Liver (tissue), 9 donors: ENCODE data around the genes OSTC, ETNPPL and LARP7.

DNA sequence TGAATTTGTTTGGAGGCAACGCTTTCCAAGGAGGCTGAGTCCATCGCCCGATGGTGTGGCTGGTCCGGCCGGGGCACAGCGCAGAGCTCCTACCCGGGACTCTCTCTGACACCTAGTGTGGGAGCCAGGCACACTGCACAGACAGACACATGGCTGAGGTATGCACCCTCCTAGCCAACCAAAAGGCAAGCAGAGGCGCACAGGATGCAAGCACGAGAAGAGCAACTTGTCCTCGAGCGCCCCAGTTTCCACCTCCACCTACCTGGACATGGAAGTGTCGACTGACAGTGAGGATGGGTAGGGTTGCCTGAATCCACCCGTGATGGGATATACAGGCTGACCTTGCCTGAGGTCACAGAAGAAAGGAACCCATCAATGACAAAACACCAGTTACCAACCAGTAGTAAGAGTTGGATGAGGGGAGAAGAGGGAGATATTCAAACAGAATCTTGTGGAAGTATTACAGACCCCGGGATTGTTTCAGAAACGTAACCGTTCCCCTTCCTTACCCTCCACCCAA is 87.3 kb downstream of the LEF1 start:
- PRO-cap, 5 experiments: no peak in any of the 5 experiments
- RAMPAGE, long total RNA, 2 experiments: no peak in any of the 2 experiments
- RRBS: no CpG with 5 or more reads among the region's 16 CpGs

DNA sequence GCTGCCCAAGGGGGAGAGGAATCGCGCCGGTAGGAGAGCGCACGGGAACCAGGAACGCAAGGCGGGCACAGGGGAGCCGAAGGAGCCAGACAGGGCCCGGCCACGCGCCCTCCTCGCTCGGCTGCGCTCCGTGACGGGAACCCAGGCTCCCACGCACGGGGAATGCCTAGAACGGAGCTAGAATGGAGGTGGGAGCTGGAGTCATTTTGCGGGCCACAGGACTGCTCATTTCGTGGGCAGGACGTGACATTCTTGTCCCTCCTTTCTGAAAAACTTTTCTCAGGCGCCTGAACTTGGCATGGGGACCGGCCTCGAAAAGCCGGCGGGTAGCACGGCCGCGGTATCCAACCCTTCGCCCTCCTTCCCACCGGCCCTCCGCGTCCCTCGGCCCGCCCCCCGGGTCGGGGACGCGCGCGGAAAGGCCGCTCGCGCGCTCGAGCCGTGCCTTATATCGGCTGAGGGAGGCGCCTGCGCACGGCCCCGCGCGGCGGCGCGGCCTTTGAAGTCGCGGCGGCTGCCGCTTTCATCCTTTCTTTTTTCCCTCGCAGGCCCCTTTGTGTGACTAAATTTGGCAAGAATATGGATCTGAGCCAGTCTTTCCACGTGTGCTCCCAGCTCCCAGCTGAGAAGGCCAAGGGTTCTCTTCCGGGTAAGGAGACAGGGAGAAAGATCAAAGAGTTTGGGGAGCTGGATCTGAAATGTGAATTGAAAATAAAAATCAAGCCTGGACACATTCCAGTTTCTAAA is 4.3 kb upstream of the LEF1 start:
- PRO-cap, 5 experiments: peak in 1 of 5 experiments; most common minus-strand start position 377 of the sequence (in 1)
- RAMPAGE, long total RNA, 2 experiments: no peak in any of the 2 experiments
- RRBS: 1% methylated on average over 13 of the region's 65 CpGs

GRCh38 chr4:108369888-108370295 is 201.2 kb upstream of the LEF1 start:
- PRO-cap, 5 experiments: no peak in any of the 5 experiments
- RAMPAGE, long total RNA, 2 experiments: no peak in any of the 2 experiments
- RRBS: no CpG with 5 or more reads among the region's 5 CpGs

- PRO-cap, 5 experiments: peak in 5 of 5 experiments; most common plus-strand start chr4:108650601 (in 5); most common minus-strand start chr4:108650191 (in 1)
- RAMPAGE, long total RNA, 2 experiments: start-site peak on the plus strand in 2 of 2 experiments, at chr4:108650595-108650658 at its widest, 2,766 to 4,046 reads per replicate
- RRBS: 1% methylated on average over 13 of the region's 54 CpGs
Observed at GRCh38 chr4:108649902-108651164, at the start of gene OSTC. Gene OSTC (plus strand): TSS chr4:108650599.

DNA sequence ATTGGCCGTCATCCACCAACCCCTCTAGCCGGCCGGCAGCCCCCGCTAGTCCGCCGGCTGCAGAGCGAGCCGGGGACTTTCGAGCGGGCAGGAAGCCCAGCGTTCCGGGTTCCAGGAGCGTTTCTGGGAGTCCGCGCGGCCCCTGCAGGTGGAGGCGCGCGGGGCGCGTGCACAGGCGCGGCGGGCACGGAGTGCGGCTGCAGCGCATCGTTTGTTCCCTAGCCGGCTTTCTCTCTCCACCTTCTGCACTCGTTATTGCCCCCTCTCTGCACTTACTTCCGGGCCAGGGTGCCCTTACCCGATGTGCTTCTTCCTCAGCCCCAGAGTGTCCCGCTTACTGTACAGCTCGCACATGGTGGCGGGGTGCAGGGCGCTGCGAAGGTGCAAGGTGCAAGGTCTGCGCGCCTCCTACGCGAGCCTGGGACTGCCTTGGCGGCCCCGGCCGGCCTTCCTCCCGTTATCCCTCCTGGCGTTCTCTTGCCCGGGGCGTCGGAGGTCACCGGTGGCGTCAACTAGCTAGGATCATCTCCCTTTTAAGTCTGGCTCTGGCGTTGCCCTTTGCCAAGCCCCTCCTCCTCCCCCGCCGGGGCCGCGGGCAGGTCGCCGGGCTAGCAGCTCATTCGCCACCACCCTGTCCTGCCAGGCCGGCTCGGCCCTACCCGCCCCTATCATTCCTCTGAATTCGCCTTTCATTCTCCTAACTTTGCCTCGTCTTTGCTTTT is at the start of gene ETNPPL:
TSS of gene ETNPPL (minus strand) at position 509 of the 722 bp plus-strand sequence.
- PRO-cap, 5 experiments: peak in 5 of 5 experiments; most common plus-strand start position 619 of the sequence (in 5); most common minus-strand start position 510 of the sequence (in 5)
- RAMPAGE, long total RNA, 2 experiments: start-site peak on the minus strand in 1 of 2 experiments, centred at positions 352 to 470 of the sequence, 155 to 1,131 reads per replicate
- RRBS: 2% methylated on average over 13 of the region's 64 CpGs

GRCh38 chr4:109495059-109495577 is 61.5 kb downstream of the SEC24B start:
- PRO-cap, 5 experiments: no peak in any of the 5 experiments
- RAMPAGE, long total RNA, 2 experiments: no peak in any of the 2 experiments
- RRBS: no CpG with 5 or more reads among the region's 4 CpGs

- PRO-cap, 5 experiments: peak in 4 of 5 experiments; most common plus-strand start chr4:109560892 (in 1); most common minus-strand start chr4:109561278 (in 3)
- RAMPAGE, long total RNA, 2 experiments: no peak in any of the 2 experiments
- RRBS: 0% methylated on average over 1 of the region's 26 CpGs
Observed at GRCh38 chr4:109560720-109561538, 883 bp downstream of the MCUB start.

- PRO-cap, 5 experiments: no peak in any of the 5 experiments
- RAMPAGE, long total RNA, 2 experiments: no peak in any of the 2 experiments
- RRBS: no CpG with 5 or more reads among the region's 5 CpGs
Observed at GRCh38 chr4:109648157-109648936, 54.9 kb downstream of the CASP6 start.

- PRO-cap, 5 experiments: no peak in any of the 5 experiments
- RAMPAGE, long total RNA, 2 experiments: no peak in any of the 2 experiments
- RRBS: no CpG with 5 or more reads among the region's 2 CpGs
Observed at GRCh38 chr4:109816768-109817578, 1.4 kb downstream of the GAR1 start.

DNA sequence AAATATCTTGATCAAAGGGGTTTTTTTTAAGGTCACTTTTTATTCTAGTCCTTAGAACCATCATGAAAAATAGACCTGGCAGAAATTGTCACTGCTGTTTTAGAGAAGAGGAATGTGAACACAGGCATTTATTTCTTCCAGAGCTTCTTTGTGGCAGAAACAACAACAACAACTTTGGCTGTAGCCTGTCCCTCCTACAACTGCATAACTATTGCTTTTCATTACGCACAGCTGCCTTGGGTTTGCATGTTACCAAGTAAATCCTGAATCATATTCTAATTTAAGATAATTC is 73.2 kb downstream of the EGF start:
- PRO-cap, 5 experiments: no peak in any of the 5 experiments
- RAMPAGE, long total RNA, 2 experiments: no peak in any of the 2 experiments
- RRBS: no CpG with 5 or more reads among the region's 1 CpG

GRCh38 chr4:109988929-109989499 is 76.3 kb downstream of the EGF start:
- PRO-cap, 5 experiments: no peak in any of the 5 experiments
- RAMPAGE, long total RNA, 2 experiments: no peak in any of the 2 experiments
- RRBS: no CpG with 5 or more reads among the region's 13 CpGs

- PRO-cap, 5 experiments: peak in 4 of 5 experiments; most common plus-strand start chr4:110197052 (in 2); most common minus-strand start chr4:110197044 (in 3)
- RAMPAGE, long total RNA, 2 experiments: no peak in any of the 2 experiments
- RRBS: 2% methylated on average over 16 of the region's 25 CpGs
Observed at GRCh38 chr4:110196985-110197179, 1.5 kb downstream of the ELOVL6 start.

DNA sequence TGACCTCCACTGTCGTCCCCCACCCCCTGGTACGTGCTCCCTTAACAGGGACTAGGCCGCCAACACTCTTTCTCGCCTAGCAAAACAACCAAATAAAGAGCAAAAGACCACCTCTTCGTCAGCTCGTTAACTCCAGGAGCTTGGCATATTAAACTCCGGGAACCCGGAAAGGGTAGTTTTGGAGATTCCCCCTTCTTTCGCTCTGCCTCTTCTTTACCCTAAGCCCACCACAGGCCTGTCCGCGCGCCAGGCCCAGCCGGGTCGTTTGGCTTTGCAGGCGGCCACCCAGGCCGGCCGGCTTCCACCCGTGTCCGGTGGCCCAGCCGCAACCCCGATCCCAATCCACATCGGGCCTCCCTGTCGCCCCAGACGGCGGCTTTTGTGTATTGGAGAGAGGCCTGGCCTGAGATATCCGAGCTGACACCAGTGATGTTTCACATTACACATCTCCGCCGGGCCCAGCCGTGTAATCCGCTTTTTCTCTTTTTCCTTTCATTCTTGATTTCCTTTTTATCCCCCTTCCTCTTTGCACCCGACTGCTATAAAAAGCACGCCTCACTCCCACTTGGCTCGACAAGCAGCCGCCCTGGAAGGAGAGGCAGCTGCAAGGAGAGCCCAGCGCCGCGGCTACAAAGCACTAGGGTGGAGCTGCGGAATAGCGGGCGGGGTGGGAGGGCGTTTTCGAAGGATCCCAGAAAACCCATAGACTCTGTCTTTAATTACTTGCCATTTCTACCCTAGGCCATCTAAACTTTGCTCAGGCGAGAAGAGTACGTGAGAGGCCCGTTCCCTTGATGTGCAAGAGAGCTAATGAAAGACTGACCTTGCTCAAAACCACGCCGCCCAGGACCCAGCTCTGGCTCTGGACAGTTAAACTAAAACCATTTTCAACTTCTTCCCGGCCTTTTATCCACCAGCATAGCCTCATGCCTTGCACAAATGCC is 3.4 kb downstream of the PITX2 start:
- PRO-cap, 5 experiments: no peak in any of the 5 experiments
- RAMPAGE, long total RNA, 2 experiments: no peak in any of the 2 experiments
- RRBS: 28% methylated on average over 6 of the region's 48 CpGs

- PRO-cap, 5 experiments: no peak in any of the 5 experiments
- RAMPAGE, long total RNA, 2 experiments: no peak in any of the 2 experiments
- RRBS: 7% methylated on average over 16 of the region's 44 CpGs
Observed at GRCh38 chr4:110636852-110637392, 14.0 kb upstream of the PITX2 start.

DNA sequence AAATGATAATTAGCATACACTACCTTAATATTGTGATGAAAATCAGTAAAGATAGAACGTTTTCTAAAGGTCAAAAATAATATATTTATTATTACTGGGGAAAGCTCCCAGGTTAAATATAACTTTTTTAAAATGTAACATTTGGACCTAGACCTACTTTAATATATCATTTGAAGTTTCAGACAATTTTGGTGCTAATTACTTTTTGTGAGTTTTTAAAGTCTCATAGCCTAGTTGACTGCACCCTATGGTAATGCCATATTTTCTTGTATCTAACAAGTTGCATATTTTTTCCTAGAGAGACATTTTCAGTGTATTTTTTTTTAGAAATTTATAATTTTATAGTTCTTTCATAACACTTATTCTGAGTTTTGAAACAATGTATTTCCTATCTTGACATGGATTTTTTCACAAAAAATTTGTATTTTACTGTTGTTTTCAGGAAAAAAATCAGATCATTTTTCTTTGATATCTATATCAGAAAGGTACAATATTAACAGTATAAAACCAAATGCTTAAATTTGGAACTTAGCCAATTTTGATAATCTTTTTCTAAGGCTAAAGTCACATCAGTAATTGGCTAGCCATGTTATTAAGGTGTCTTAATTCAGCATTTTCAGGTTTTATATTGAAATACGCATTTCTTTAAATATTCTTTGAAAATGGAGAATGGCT is 42.3 kb downstream of the FAM241A start:
- PRO-cap, 5 experiments: no peak in any of the 5 experiments
- RAMPAGE, long total RNA, 2 experiments: no peak in any of the 2 experiments
- RRBS: no CpG with 5 or more reads among the region's 2 CpGs

- PRO-cap, 5 experiments: no peak in any of the 5 experiments
- RAMPAGE, long total RNA, 2 experiments: no peak in any of the 2 experiments
- RRBS: no CpG with 5 or more reads among the region's 2 CpGs
Observed at GRCh38 chr4:112384024-112384898, 87.1 kb downstream of the ALPK1 start.

DNA sequence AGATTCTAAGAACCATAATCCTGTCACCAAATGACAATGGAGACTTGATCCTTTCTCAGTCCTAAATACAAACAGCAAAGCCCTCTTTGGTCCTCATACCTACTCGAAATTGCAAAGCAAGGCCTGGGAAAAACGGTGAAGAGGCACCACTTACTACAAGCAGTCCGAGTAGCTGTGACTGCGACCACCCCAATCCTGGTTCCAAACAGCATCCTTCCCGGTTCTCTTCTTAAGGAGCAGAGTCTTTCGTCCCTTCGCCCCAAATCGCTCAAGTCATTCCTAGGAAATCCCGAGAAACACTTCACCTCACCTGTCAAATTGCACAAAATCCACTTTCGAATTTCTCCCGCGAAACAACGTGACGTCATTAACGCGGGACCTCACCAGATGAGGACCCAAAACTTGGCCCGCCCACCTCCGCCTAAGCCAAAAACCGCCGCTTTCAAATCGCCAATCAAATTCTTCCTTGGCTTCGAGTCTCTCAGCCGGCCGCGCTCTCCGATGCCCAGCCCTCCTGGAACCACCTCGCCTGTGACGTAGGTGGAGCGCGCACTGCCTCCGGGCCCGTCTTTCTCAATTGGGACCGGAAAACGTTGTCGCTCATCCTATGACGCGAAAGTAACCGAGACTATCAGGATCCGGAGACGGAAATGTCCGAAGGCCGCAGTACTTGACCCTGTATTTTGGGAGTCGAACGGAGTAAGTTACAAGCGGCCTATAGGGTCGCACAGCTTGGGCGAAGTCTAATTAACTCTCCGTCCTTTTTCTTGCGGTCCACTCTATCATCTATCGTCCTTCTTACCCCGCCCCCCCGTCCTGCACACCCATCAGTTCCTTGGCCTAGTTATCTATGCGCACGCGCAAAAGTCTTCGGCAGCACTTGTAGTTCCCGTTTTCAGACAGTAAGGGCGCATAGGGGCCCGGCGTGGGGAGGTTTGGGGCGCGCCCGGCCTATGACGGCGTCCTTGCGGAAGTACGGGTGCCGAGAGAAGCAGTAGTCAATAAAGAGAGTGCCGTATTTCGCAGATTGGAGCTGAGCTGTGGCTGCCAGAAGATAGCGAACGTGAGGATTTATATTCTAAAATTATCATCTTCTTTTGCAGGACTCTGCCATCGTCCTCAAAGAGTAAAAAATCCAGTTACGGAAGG is at the start of gene LARP7:
TSS of gene LARP7 (plus strand) at position 603 of the 1,149 bp plus-strand sequence.
- PRO-cap, 5 experiments: peak in 5 of 5 experiments; most common plus-strand start position 634 of the sequence (in 5); most common minus-strand start position 423 of the sequence (in 1)
- RAMPAGE, long total RNA, 2 experiments: start-site peak on the plus strand in 2 of 2 experiments, centred at positions 575 to 1,003 of the sequence, 91 to 627 reads per replicate
- RRBS: 0% methylated on average over 9 of the region's 74 CpGs

DNA sequence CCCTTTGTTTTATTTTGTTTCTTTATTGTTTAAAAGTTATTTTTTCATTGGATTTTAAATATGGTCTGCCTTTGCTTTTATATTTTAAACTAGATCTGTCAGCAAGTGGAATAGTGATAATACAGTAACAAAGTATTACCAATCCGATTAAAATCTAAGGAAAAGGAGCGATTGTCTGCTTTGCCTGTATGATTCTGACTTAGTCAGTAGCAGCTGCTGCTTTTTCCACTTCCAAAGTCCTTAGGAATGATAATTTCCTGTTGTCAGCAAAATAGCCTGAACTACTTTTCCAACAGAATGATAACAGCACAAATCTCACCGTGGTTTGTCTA is 289.9 kb downstream of the ANK2 start:
- PRO-cap, 5 experiments: no peak in any of the 5 experiments
- RAMPAGE, long total RNA, 2 experiments: no peak in any of the 2 experiments
- RRBS: no CpG with 5 or more reads among the region's 3 CpGs

DNA sequence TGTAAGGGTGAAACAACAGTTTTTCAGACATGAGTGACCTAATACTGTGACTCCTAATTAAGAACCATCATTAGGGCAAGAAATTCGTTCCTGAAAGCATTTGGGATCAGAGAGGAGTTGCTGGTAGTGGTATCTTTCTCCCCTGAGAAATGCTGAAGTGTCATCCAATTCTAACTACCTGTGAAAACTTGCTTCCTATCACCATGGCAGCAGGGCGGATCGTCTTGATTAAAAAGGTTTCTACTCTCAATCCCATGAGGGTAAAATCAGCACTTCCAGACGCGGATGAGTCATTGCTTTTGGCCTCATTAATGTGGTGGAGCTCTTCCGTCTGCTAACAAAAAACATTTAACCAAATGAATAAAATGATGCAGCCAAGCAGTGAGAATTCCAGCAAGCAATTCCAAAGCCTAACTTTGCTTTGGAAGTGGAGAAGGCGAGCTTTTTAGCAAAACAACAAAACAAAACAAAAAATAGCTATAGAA is 325.7 kb downstream of the CAMK2D start:
- PRO-cap, 5 experiments: peak in 1 of 5 experiments; most common plus-strand start position 384 of the sequence (in 1)
- RAMPAGE, long total RNA, 2 experiments: no peak in any of the 2 experiments
- RRBS: no CpG with 5 or more reads among the region's 7 CpGs

DNA sequence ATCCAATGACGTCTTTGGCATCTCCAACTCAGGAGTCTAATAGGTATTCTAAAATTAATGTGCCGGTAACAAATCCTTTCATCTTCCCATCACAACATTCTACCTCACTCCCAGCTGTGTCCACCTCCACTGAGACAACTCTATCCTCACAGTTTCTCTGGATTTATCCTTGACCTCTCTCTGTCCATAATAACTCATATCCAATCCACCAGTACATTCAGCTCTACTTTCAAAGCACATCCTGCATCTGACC is 125.6 kb downstream of the CAMK2D start:
- PRO-cap, 5 experiments: no peak in any of the 5 experiments
- RAMPAGE, long total RNA, 2 experiments: no peak in any of the 2 experiments
- RRBS: no CpG with 5 or more reads among the region's 2 CpGs